SJSA1 (cell line): Measurements from ENCODE around the gene SMG6.

GRCh38 chr17:1729856-1730668 is 5.6 kb downstream of the WDR81 start:
- RAMPAGE, long total RNA: no peak

- RAMPAGE, long total RNA: no peak
Observed at GRCh38 chr17:1733609-1734055, 9.0 kb upstream of the SERPINF2 start.

DNA sequence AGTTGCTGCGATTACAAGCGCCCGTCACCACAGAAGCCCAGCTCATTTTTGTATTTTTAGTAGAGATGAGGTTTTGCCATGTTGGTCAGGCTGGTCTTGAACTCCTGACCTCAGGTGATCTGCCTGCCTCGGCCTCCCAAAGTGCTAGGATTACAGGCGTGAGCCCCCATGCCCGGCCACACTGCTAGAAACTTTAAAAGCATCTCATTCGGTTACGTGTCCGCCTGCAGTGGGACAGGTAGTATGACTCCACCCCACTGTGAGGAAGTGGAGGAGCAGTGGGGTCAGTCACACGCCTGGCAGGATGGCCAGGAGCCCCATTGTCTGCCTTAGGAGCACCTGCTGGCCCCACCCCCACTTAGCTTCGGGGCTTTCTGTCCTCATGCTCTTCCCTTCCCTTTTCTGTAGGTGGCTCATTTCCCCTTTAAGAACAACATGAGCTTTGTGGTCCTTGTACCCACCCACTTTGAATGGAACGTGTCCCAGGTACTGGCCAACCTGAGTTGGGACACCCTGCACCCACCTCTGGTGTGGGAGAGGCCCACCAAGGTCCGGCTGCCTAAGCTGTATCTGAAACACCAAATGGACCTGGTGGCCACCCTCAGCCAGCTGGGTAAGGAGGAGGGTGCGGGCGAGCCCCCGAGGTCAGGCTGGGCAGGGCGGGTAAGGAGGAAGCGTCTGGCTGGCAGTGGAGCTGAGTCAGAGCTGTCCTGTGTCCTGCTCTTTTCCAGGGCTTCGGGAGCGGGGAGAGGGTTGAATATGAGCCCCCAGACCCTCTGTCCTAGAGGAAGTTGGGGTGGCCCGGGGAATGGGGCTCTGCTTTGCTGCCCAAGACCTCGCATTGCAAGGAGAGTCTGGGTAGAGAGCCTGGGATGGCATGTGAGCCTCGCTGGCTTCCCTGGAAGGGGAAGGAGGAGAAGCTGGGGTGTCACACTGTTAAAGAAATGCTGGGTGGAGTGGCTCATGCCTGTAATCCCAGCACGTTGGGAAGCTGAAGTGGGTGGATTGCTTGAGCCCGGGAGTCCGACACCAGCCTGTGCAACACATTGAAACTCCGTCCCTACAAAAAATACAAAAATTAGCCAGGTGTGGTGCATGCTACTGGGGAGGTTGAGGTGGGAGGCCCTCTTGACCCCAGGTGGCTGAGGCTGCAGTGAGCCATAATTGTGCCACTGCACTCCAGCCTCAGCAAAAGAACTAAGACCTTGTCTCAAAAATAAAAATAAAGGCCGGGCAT is 9.3 kb upstream of the SERPINF1 start:
- RAMPAGE, long total RNA: no peak

DNA sequence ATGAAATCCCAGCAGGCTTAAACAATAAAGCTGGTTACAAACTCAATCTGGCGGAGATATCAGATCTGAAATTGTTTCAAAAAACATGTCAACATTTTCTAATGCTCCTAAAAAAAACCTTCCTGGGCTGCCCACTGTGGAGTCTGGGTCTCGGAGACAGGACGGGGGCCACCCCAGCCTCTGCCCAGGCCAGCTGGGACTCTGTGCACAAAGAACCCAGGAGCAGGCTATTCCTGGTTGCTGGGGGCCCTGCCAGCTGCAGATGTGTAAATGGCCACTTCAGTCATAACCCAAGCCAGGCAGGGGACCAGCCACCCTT is 28.5 kb downstream of the RTN4RL1 start:
- RAMPAGE, long total RNA: no peak

GRCh38 chr17:2011133-2011664 is 13.9 kb downstream of the RTN4RL1 start:
- RAMPAGE, long total RNA: no peak

DNA sequence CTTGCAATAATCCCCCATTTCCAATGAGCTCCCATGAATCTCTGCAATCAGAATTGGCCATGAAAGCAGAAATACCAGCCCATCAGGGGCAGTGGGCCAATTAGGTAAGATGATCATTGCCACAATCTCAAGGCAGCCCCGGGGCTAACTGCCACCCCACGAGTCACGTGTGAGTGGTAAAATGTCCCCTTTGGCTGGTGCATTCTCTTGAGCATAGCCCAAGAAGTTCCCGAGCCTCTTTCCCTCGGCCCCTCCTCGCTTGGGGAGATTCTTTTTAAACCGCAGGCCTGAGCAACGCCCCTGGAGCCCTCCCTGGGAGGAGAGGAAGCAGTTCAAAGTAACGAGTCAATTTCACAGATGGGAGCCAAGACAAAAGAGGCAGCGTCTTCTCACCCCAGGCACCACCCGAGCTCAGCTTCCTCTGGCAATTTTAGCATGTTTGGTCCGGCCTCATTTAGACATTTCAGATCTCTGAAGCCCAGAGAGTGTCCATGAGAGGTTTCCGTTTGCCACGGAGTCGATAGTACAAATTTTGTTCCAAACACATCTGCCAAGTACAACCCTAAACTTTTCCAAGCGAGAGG is 13.4 kb downstream of the RTN4RL1 start:
- RAMPAGE, long total RNA: no peak

DNA sequence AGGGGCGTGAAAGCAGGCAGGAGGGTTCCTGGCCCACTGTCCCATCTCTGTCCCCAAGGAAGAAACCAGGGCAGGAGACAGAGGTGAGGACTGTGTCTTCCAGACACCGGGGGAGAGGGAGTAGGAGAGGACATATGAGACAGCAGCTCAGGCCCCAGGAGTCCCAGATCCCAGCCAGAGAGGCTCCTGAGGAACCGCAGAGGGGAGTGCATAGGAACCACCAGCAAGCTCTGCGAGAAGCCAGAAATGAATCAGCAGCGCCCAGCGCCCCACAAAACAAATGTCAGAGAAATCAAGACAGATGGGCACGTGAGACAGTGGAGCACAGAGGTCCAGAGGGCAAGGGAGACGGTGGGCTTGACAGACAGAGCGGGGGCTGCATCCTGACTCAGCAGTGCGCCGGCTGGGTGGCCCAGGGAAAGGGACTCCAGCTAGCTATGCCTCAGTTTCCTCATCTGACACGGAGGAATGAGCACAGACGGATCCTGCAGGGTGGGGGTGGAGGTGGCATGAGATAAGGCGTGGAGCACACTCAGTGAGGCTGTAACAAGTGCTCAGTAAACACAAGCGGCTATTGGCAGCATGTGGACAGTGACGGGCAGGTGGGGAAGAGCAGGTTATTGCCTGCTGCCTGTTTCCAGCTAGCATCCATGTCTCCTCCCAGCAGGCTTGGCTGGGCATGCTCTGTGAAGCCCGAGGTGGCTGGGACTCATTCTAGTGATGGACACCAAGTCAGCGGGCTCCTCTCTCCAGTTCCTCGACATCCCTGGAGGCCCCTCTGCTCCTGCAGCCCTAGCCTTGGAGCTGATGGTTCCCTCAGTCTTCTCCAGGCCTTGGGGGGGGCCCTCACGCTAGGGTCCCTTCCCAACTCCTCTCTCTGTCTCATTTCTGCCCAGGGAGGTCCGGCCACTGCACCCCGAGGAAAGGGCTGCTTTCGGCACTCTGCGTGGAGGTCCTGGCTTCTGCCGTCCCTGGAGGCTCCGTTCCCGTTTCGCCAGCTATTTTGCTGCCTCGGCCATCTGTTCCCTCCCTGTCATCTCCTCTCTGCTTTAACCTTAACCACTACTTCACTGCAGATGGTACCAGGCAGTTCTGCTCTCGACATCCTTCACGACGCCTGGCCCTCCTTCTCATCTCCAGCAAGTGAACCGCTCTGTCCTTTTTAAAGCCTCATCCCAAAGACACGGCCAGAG is 6.4 kb downstream of the RTN4RL1 start:
- RAMPAGE, long total RNA: no peak

DNA sequence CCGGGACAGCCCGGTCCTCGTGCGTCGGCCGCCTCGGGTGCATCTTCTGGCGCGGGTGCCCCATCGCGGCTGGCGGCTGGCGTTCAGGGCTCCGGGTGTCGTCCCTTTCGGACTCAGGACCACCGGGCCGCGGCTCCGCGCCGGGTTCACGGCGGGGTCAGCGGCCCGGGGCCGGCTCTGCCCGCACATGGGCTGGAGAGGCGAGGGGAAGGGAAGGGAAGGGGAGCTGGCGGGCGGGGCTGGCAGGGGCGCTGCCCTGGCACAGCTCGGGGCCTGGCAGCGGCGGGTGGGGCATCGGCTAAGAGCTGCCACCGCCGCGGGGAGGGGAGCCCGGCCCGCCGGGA is 346 bp downstream of the HIC1 start:
- RAMPAGE, long total RNA: no peak

GRCh38 chr17:2090098-2090586 is 35.2 kb downstream of the HIC1 start:
- RAMPAGE, long total RNA: no peak

- RAMPAGE, long total RNA: no peak
Observed at GRCh38 chr17:2190989-2191750, 112.4 kb downstream of the SMG6 start.

DNA sequence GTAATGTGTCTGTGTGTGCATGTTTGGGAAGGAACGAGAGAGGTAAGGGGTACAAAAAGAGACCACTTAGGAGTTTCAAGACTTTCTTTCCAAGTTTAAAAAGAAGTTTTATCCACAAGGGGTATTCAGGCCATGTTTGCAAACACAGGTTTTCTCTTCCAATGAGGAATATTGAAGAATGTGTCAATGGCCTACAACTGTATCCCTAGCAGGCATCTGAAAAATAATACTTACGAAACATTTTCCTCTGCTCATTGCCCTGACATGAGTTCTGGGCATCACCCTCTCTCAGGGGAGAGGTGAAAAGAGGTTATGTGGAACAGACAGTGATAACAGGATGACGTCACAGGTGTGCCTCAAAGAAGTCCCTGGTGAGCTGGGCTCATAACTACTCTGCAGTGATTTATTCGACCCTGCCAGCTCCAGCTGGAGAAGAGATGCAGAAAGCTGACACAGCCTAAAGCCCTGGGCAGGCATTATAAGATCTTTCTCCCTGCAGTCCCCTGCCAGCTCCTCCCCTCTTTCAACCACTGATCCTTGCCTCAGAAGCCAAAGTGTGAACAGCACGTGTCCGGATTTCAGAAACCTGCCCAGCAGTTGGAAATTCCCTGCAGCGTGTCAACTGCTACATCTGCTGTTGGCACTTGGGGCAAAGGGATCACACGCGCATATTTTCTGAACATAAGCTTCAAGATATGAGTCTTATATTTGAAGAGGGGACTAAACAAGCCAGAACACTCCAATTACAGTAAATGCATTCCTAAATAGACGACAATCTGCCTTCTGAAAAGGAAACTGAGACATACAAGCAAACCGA is 80.7 kb downstream of the SMG6 start:
- RAMPAGE, long total RNA: no peak

DNA sequence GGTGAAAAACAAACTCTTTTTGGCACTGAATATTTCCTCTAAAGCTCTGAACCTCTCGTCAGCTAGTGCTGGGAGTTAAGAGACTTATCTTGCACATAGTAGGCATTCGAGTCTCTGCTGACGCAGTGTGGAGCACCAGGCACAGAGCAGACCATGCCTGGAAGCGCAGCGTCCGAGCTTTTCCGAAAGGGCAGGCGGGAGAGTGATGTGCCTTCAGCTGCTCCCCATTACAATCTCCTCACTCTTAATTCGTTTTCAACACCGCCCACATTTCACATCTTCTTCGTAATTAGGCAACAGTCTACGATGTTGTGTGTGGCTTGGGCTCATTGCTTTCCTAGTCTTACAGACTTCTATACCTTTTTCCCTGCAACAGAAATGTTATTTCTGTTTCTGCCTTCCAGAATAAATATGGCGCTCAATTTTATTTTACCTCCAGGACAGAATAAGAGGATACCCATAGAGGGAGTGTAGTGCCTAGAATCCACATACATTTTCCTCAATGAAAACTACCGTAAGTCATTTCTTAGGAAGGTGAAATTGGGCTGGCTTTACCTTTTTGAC is 62.9 kb downstream of the SMG6 start:
- RAMPAGE, long total RNA: no peak

DNA sequence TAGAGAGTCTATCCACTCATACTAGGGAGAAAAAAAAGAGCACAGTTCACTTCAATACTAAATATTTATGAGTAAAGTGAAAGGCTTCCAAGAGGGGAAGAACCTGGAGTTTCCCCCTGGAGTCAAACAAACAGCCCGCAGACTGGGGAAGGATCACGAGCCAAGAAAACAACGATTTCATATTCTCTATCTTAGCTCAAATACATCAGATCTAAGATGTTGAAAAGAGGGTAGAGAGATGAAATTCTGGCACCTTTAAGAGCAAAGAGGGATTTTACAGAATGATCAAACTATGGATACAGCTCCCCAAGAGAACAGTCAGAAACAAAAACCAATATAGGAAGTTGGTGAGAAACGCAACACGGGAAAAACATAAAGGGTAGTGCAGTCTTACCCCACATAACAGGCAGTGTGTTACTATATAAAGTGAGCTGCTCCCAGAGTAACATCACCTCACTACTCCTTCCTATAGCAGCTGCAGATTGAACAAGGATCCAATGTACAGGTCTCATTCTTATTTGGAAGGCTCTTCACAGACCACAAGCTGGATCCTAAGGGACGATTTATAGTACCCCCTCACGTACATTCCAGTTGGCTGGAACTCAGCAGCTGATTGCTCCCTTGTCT is 39.8 kb downstream of the SMG6 start:
- RAMPAGE, long total RNA: no peak

GRCh38 chr17:2275758-2275962 is 27.9 kb downstream of the SMG6 start:
- RAMPAGE, long total RNA: no peak

DNA sequence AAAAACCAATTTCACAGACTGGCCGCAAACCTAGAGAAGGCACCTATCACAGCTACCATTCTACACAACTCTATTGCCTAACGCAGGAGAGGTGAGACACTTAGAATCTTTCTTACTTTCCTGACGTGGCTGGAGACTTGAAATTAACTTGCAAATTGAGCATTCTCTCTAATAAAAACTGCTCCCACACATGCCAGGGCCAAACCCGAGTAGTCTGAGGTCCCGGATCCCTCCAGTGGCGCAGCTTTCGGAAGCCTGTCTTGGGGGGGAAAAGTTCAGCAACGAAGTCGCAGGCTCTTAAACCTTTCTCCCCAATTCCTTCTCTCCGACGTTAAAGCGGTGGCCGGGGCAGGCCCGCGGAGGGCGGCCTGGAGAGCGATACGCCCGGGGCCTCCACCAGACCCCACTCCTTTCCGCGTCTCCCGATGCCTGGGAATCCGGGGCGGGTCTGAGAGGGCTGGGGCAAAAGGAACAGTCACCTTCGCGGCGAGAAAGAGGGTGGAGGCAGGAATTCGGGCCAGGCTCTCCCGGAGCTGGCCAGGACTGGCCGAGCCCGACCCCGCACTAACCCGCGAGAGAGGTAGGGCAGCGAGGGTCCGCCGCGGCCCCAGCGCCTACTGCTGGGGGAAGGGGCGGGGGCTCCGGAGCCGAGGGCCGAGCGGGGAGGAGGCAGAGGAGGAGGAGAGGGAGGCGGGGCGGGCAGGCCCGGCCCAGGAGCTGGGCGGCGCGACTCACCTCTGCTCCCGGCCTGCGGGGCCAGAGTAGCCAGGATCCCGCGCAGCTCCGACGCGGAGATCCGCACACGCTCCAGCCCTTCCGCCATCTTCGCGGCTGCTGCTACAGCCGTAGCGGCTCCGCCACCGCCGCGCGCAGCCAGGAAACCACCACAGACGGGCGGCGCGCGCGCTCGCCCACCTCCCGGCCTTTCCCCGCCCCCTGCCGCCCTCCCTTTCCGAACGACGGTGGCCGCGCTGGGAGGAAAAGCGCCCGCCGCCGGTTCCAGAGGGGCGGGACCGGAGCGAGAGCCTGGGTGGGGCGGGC is at the start of gene SMG6:
Gene SMG6 (minus strand): TSS at position 888 of the 1,041 bp plus-strand sequence.
- RAMPAGE, long total RNA: start-site peak on the minus strand centred at position 628 of the sequence, 125 bp wide, 25 and 12 reads in 2 replicates; start-site peak on the minus strand centred at position 921 of the sequence, 70 bp wide, 47 and 28 reads in 2 replicates

- RAMPAGE, long total RNA: no peak
Observed at GRCh38 chr17:2335797-2336240, 438 bp downstream of the TSR1 start.

DNA sequence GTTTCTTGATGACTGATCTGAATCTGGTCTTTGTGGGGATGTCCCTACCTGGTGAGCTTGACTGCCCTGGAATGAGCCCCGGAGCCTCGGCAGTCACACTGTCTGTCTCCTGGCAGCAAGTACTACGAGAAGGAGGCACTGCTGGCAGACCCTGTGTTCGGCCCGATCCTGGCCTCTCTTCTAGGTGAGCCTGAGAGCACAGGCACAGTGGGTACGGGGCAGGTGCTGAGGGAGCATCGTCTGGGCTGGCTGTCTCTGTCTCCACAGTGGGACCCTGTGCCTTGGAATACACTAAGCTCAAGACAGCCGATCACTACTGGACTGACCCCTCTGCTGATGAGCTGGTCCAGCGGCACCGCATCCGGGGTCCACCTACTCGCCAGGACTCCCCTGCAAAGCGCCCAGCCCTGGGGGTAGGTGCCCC is 25.4 kb downstream of the SGSM2 start:
- RAMPAGE, long total RNA: no peak

GRCh38 chr17:2393036-2393931 is 7.6 kb downstream of the MNT start:
- RAMPAGE, long total RNA: no peak

GRCh38 chr17:2406686-2407933 is 6.2 kb upstream of the MNT start:
- RAMPAGE, long total RNA: no peak

DNA sequence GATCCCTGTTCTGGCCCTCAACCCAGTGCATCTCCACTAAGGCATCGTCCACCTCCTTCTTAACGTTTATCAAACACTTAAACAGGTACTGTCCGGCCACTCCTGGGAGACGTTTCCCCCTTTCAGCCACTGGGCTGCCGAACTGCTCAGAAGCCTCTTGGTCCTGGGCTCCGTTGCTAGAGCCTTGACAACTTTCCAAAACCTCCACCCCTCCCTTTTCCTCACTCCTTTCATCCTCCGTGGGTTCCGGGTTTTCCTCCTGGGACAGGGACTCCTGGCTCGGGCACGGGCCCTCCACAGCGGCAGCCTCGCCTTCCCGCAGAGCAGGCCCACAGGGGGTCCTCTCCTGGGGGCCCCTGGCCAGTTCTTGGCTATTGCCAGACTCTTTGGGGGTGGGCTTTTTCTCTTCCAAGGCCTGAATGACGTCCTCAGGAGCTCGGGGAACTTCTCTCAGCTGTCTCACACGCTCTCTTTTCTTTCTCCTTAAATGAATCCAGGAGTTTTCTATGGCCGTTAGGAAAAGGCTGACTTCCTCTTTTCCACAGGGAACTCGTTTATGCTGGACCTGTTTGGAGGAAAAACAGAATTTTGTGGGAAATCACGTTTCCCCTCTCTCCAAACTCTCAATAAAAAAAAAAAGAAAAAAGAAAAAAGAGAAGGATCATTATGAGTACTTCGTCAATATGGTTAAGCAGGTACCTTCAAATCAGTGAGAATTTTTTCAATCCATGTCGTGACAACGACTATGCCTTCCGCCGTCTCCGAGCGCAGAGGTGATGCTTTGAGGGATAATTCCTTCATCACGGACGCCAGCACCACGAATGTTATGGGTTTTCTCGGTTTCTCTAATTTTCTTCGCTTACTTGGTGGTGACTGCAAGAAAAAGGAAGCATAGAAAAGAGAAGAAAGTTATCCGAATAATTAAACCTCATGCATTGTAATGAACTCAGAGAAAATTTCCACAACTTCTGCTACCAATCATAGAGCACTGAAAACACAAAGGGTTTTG is 19.5 kb upstream of the MNT start:
- RAMPAGE, long total RNA: no peak